Progenitor cell of endocrine pancreas (in vitro differentiated cells): Measurements from ENCODE around the genes CCDC180, TMOD1, HEMGN and ANKS6.

DNA sequence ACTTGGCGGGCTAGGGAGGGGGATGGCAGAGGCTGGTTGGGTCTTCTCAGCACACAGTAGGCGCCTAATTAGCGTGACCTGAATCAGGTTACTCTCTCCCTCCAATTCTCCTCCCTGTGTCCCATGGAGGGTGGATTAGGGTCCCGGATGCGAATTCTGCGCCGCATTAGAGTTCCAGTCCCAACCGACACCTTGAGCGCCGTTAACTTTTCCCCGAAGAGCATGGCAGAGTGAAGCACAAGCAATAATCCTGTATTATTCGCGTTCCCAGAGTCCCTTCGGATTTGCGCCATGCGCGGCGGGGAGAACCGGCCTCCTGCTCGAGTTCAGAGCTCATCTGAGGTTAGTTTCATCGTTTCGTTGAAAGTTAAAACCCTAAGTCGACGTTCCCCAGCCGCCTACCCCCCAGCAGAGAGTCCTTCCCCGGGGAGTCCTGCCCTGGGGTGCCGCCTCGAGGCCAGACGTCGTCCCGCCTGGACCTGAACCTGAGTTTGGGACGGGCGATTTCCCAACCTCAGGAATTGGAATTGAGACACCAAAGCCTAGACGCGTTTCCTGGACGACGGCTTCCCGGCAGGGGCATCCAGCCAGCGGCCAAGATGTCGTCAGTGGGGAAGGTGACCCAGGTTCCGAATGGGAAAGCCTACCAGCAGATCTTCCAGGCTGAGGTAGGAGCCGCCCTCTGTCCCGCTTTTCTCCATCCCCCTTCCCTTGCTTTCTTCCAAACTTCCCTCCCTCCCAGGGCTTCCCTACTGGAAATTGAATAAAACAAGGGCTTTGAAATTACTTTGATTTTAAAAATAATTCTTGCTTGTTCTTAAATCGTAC lies at the start of gene CCDC180:
Gene CCDC180, plus strand, starts transcription at position 195 of the 828 bp plus-strand sequence.
- PRO-cap, result no peak

DNA sequence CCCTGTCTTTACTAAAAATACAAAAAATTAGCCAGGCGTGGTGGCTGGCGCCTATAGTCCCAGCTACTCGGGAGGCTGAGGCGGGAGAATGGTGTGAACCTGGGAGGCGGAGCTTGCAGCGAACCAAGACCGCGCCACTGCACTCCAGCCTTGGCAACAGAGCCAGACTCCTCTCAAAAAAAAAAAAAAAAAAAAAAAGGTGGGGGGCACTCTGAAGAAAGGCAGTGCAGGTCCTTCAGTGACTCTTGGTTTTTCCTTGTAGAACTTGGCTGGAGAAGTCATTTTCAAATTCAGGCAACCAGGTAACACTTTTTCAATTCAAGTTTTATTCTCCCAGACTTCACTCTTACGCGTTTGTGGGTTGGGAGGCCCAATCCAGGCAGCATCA lies 22.4 kb downstream of the CCDC180 start:
- PRO-cap, result no peak

- PRO-cap, result no peak
Measured at GRCh38 chr9:97501576-97502001, at the start of gene TMOD1. Gene TMOD1, plus strand, starts transcription at chr9:97501666.

- PRO-cap, result unidirectional peak, minus-strand start at chr9:97502083; unidirectional peak, minus-strand start at chr9:97502188
Measured at GRCh38 chr9:97502002-97502768, 719 bp downstream of the TMOD1 start.

GRCh38 chr9:97518824-97519448 lies 17.5 kb downstream of the TMOD1 start:
- PRO-cap, result no peak

GRCh38 chr9:97562644-97562977 lies 61.1 kb downstream of the TMOD1 start:
- PRO-cap, result no peak

- PRO-cap, result no peak
Measured at GRCh38 chr9:97670489-97671255, 26.5 kb downstream of the XPA start.

DNA sequence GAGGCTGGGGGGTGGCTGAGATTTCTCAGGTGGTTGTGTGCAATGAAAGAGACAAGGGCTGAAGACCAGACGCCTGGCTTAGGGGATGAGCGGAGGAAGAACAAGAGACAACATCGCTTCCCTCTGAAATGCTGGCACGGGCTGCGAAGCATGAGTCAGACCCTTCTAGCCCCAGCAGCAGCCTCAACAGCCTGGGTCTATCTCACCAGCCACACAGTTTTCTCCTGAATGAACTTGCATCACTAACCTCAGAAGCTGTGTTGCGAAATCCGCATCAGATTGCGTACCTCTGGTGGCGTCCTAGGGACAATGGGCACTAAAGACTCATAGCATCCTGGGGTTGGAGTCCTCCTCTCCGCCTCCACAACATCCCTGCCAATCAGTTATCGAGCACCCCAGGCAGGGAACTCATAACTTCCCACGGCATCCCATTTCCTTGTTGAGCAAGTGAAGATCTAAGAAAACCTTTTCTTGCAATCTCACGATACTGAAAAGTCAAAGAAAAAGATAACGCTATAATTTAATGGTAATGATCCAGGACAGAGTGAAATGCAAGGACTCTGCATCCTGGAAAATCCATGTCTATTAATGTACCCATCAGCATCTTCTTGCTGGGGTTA lies 23.8 kb downstream of the FOXE1 start:
- PRO-cap, result no peak

- PRO-cap, result no peak
Measured at GRCh38 chr9:97920748-97921368, 1.4 kb downstream of the TRMO start.

- PRO-cap, result no peak
Measured at GRCh38 chr9:97937703-97938606, at the start of gene HEMGN. Gene HEMGN, minus strand, starts transcription at chr9:97938172.

DNA sequence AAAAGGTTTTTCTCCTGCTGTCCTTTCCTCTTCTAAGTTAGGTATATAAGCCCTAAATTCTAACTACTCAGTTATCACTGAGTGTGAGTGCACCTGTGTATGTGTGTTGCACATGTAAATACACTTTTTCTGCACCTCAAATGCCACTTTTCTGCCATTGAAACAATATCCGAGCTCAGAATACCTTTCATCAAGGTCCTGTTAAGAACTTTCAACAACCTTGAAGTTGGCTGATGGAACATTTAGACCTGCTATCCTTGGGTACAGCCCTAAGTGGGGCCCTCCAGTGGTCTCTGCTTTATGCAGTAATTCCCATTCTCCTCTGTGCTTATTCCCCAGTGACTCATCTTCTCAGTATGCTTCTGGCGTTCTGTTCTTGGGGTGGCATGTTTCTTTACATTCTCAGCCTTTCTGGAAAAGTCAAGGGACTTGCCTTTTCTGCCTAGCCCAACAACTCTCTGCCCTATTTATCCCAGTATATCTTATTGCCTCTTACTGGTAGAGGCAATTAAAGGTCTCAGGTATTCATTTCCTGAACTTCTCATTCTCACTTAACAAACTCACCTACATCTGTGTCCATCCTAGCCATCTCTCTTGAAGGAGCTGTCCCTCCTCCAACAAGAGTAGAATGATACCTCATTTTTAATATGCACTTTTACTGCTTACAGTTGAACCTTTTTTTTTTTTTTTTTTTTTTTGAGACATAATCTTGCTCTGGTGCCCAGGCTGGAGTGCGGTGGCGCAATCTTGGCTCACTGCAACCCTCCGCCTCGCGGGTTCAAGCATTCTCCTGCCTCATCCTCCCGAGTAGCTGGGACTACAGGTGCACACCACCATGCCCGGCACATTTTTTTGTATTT lies 7.2 kb downstream of the ANP32B start:
- PRO-cap, result no peak

GRCh38 chr9:98092100-98092444 lies 26.9 kb downstream of the TRIM14 start:
- PRO-cap, result no peak

DNA sequence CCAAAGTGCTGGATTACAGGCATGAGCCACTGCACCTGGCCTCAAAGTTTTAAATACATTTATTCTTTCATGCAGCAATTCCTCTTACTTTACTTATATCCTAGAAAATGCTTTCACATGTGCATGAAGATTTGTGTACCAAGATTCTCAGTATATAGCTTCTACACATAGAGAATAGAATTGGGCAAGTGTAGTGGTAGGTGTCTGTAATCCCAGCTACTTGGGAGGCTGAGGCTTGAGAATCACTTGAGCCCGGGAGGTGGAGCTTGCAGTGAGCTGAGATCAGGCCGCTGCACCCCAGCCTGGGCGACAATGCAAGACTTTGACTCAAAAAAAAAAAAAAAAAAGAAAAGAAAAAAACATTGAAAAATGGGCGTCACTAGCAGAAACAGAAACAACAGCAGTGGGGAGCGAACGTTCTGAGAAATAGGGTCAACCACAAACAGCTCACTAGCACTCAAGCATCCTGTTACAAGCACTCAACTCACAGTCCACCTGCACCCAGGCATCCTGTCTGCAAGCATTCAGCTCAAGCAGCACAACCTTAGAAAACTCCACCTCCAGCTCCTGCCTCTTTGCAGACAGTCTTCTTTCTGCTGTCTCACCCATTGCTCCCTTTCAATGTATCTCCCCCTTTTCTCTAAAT lies 17.2 kb downstream of the TRIM14 start:
- PRO-cap, result no peak

DNA sequence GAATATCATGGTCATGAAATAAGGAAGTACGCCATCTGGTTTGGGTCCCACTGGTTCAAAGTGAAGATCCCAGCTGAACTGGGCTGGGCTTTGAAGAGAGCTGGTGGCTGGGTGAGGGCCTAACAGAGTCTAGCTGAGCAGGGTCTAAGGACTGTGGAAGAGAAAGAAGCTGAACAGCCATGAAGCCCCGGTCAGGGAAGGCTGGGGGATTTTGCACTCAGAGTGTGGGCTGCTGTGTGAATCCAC lies 14.5 kb downstream of the TRIM14 start:
- PRO-cap, result no peak

GRCh38 chr9:98176567-98177002 lies 15.9 kb downstream of the CORO2A start:
- PRO-cap, result no peak

DNA sequence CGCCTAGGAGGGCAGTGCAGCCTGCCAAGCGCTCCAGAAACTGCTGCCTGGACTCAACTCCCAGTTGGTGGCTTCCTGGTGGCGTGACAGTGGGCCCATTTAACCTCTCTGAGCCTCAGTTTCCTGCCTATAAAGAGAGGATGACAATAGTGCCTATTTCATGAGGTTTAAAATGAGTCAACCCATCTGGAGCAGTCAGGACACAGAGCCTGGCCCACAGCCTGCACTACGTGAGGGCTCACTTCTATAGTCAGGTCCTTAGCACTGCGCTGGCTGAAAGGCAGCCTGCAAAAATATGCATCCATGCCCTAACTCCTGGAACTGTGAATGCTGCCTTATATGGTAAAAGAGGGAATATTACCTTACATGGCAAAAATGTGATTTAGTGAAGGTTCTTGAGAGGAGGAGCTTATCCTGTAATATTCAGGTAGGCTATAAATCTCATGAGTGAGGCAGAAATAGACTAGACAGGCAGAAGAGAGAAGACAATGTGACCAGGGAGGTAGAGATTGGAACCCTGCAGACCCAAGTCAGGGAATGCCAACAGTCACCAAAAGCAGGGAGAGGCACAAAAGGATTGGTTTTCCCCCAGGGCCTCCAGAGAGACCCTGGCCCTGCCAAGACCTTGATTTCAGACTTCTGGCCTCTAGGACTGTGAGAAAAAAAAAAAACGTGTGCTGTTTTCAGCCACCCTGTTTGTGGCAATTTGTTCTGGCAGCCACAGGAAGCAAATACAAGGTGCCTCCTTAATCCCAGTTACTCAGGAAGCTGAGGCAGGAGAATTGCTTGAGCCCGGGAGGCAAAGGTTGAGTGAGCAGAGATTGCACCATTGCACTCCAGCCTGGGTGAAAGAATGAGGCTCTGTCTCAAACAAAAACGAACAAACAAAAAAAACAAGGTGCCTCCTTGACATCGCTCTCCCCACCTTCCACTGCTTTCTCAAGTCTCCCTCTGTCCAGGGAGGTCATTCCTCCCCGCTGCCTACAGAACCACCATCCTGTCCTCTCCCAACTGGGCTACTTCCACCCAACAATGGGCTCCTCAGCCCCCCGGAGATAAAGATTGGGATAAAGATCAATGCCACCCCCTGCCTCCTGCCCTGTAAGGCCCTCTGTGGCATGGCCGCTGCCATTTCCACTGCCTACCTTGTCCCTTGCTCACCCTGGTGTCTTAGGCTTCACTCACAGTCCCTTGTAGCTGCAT lies 98.2 kb downstream of the GABBR2 start:
- PRO-cap, result unidirectional peak, plus-strand start at position 466 of the sequence

DNA sequence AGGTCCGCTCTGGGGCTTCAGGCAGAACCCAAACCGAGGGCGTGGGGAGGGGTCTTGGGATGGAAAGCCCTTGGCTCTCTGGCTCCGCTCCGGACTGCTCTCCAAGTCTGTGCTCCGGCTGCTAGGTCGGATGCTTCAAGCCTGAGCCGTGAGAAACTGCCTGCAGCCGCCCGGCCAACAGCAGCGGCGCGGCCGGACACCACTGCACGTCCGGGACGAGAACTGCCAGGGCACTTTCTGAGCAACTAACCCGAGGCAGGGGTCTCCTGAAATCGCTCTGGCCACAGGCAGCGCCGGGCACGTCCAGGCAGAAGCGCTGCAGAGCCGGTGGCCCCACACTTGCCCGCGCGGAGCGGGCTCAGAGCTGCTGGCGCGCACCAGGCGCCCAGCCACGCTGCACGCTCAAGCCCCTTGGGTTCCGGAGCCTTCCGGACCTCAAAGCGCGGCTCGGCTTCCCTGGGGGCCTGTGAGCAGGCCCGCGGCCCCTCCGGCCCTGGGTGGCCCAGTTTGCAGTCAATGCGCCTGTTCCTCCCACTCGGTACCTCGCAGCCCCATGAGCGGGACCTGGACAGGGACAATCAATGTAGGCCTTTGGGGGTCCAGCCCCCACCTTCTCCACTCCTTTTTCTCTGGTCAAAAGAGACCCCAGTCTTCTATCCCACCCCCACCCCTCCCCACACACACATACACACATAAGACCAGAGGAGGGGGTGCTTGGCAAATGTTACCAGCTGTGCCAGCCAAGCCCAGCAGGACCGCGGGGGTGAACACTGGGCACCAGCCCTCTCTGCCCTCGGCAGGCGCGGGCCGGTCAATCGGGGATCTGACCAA lies 1.0 kb downstream of the GABBR2 start:
- PRO-cap, result no peak

- PRO-cap, result no peak
Measured at GRCh38 chr9:98753808-98754186, 42.6 kb downstream of the ANKS6 start.

DNA sequence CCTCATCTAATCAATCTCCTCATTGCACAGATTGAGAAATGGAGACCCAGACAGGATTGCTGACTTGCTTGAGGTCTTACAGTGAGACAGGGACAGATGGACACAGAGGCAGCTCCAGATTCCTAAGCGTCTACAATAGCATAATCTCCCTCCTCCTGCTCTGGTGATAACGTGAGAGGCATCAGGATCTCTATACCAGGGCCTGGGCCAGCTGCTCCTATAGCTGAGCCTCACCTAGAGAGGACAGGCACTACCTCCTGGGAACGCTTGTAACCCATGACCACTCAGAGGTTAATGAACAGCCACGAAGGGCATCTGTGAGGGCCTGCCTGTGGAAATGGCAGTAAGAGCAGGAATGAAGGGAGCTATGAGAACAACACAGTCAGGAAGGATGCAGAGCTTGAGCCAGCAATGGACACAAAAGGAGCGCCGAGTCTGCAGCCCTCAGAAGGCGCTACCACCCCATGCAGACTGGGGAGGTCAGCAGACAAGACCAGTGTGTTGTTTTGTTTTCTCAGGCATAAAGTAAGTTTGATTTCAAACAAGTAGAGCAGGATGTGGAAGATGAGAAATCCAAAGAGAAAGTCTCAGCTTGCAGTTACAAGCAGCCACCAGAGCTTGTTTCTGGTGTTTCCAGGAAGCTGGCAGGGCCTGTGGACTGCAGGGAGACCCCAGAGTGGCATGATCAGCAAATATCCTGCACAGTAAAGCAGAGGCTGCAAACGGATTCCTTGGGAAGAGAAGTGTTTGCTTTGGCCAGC lies 17.5 kb downstream of the ANKS6 start:
- PRO-cap, result unidirectional peak, plus-strand start at position 343 of the sequence

DNA sequence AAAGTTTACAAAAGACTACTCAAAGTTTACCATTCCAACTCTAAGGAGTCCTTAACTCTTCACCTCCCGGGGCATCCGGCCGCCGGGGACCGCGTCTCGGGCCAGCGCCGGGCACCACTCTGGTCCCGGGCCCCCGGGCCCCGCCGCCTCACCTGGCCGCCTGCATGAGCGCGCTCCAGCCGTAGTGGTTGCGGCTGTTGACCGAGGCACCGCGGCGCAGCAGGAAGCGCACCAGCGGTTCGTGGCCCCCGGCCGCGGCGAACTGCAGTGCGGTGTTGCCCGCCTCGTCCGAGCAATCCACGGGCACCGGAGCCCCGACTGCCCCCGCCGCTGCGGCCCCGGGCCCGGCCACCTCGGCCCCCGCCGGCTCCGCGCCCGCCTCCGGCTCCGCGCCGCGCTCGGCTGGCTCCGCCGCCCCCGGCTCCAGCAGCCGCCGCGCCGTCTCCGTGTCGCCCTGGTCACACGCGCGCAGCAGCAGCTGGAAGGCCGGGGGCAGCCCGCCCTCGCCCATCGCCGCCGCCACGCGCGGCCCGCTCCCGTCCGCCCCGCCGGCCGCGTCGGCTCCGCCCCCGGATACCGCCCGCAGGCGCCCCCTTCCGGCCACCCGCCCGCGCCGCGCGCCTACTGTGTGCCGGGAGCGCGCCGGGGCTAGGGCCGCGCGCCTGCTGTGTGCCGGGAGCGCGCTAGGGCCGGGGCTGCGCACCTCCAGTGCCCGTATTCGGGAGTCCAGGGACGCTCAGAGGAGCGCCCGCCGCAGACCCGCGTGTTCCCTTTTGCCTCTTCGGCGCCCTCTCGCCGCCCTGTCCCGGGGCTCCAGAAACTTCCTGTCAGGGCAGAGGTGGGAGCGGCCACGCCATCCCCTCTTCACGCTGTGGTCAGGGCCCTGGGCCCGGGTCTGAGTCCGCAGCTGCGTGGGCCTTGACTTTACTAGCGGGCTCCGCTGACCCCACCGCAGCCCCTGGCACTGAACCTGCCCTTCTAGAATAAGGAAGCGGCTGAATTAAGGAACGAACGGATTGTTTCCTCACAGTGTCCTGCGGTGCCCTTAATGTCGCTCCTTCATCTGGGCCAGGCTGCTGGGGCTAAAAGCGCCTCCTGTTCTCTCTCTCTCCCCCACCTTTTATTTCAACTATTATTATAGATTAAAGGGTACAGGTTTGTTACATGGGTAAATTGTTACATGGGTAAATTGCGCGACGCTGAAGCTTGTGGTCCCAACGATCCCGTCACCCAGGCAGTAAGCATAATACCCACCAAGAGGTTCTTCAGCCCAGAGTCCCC lies at the start of gene ANKS6:
Gene ANKS6, minus strand, starts transcription at position 575 of the 1,281 bp plus-strand sequence.
- PRO-cap, result bidirectional peak, plus-strand start at position 708 of the sequence, minus-strand start at position 532 of the sequence